ENCODE measurements around the genes PNPLA5 and SHISAL1.

- PRO-cap = no peak
- RAMPAGE, long total RNA, 4 experiments = no peak in any of the 4 experiments
These were observed 22.5 kb upstream of the MPPED1 start for GRCh38 chr22:43389272-43389695.

DNA sequence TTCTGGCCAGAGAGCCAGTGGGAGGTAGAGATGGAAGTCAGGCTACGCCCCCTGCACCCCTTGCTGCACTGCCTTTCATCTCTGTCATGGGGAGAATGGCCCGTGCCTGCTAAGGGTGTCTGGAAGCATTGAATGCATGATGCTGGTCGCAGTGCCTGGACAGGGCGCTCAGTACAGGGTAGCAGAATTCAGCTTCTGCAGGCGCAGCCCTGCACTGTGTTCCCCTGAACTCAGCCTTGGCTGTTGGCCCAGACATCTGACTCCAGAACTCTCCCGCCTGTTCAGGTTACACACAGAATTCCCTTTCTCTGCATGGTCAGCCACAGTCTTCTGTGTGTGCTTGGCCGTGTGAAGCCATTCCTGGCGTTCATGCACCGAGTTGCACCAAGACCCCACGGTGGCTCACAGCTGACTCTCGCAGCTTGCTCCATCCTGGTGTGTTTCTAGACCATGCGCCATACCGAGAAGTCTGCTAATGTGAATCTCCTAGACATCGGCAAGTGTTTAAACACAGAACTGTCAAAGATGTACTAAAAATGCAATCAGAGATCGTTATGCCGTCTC is 55.4 kb downstream of the MPPED1 start:
- PRO-cap = no peak
- RAMPAGE, long total RNA, 4 experiments = no peak in any of the 4 experiments

DNA sequence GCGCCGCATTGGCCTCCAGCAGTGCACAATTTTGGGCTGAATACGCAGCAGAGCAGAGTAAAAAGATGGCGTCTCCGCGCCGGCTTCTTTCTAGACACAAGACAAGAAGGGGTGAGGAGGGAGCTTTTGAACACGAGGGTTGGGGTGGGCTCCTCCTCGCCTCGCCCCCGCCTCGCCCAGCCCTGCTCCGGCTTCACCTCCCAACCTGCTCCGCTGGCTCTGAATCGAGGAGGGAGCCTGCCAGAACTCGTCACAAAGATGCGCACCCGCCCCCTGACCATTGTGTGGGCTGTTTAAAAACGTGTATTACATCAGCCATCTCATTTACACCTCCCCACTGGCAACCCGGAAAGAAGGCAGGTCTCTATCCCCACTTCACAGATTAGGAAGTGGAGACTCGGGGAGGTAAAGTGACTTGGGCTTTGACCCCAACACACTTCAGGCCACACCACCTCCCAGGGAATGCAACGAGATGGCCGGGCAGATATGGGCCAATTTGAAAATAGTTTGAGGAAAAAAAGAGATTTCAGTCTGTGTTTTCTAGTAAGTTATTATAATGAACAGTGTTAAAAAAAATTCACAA is 119.2 kb downstream of the MPPED1 start:
- PRO-cap = no peak
- RAMPAGE, long total RNA, 4 experiments = no peak in any of the 4 experiments

- PRO-cap = no peak
- RAMPAGE, long total RNA, 4 experiments = no peak in any of the 4 experiments
These were observed at the start of gene PNPLA5 for GRCh38 chr22:43891432-43892258. Gene PNPLA5 (minus strand): TSS chr22:43892013.

- PRO-cap = no peak
- RAMPAGE, long total RNA, 4 experiments = no peak in any of the 4 experiments
These were observed 2.9 kb downstream of the PARVB start for GRCh38 chr22:44026538-44027772.

DNA sequence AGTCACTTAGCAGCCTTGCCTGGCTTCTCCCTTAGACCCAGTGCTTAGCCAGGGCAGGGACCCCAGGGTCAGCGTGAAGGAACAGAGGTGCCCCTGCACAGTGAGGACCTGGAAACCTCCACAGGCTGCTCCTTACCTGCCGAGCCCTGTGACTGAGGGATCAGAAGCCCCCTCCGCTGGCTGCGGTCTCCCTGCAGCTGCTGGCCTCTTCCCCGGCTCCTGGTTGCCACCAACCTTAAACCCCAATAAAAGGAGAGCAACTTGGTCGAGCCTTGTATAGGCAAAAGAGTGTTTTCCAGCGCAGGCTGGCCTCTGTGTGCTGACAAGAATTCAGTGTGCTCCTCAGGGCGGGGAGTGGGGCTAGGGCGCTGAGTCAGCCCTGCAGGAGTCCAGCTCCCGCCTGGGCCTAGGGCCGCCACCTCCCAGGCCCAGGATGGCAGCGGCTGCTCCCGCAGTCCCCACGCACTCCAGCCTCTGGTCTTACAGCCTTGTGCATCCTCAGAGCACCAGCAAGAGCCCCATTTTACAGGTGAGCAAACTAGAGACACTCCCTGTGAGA is at the start of gene SHISAL1:
Gene SHISAL1 (minus strand): TSS at position 337 of the 559 bp plus-strand sequence.
- PRO-cap = no peak
- RAMPAGE, long total RNA, 4 experiments = no peak in any of the 4 experiments

GRCh38 chr22:44360615-44361428 is 48.1 kb upstream of the SHISAL1 start:
- PRO-cap = no peak
- RAMPAGE, long total RNA, 4 experiments = no peak in any of the 4 experiments

- PRO-cap = no peak
- RAMPAGE, long total RNA, 4 experiments = no peak in any of the 4 experiments
These were observed 41.0 kb upstream of the PRR5 start for GRCh38 chr22:44660882-44661497.

GRCh38 chr22:44685274-44685910 is 16.6 kb upstream of the PRR5 start:
- PRO-cap = no peak
- RAMPAGE, long total RNA, 4 experiments = no peak in any of the 4 experiments

DNA sequence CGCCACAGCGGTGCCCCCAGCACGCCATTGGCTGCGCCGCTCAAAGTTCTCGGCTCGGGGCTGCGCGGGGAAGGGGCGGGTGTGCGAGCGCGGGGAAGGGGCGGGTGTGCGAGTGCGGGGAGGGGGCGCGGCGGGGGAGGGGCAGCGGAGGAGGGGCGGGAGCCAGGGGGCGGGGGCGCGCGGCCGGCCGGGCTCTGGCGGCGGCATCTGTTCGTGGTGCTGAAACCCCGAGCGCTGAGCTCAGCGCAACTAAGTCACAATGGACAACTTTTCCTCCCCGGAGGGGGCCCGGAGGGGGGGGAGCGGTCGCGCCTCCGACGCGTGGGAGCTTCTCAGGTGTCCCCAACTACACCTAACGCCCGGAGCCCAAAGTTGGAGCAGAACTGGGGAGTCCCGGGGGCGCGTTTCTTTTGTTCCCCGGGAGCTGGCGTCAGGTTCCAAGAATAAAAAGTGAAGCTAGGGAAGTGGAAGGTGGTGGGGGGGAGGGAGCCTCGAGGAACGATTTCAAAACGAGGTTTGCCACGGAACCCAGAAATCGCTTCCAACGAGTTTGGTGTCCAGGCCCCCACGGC is 2.1 kb downstream of the PHF21B start:
- PRO-cap = no peak
- RAMPAGE, long total RNA, 4 experiments = no peak in any of the 4 experiments

GRCh38 chr22:45064482-45064891 is 54.7 kb upstream of the PHF21B start:
- PRO-cap = no peak
- RAMPAGE, long total RNA, 4 experiments = no peak in any of the 4 experiments

DNA sequence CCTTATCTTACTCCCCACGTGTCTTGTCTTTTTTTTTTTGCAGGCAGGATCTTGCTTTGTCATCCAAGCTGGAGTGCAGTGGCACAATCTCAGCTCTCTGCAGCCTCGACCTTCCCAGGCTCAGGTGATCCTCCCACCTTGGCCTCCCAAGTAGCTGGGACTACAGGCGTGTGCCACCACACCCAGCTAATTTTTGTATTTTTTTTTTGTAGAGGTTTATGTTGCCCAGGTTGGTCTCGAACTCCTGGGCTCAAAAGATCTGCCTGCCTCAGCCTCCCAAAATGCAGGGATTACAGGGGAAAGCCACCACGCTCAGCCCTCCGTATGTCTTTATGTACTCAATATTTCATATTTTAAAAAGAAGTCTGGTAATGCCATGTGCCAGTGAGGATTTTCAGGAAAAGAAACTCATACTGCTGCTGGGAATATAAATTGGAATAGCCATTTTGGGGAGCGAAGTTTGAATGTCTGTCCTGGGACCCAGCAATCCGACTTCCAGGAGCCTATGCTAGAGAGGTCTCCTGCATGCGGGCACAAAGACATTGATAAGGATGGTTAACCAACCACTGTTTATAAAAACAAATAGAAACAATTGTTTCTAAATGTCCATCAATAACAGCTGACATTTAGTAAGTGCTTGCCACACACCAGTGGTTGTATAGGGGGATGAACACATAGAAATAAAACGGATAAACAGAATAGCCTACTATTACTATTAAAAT is 23.3 kb upstream of the NUP50 start:
- PRO-cap = no peak
- RAMPAGE, long total RNA, 4 experiments = no peak in any of the 4 experiments

DNA sequence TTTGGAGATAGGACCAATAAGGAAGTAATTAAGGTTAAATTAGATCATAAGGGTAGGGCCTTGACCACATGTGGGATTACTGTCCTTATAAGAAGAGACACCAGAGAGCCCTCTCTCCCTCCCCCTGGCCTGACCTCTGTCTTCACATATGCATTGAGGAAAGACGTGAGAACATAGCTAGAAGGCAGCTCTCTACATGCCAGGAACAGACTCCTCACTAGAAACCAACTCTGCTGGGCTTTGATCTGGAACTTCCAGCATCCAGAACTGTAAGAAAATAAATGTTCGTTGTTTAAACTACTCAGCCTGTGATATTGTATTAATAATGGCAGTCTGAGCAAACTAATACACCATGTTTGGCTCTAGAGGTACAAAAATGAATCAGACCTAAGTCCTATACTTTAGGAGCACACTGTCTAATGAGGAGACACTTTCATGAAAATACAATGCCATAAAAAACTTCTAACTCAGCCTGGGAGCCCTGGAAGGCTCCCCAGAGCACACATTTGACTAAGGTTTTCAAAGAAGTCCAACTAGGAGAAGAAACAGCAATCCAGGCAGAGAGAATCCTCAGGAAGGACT is 13.4 kb upstream of the NUP50 start:
- PRO-cap = no peak
- RAMPAGE, long total RNA, 4 experiments = no peak in any of the 4 experiments

GRCh38 chr22:45334541-45335163 is 24.9 kb downstream of the FAM118A start:
- PRO-cap = no peak
- RAMPAGE, long total RNA, 4 experiments = no peak in any of the 4 experiments

DNA sequence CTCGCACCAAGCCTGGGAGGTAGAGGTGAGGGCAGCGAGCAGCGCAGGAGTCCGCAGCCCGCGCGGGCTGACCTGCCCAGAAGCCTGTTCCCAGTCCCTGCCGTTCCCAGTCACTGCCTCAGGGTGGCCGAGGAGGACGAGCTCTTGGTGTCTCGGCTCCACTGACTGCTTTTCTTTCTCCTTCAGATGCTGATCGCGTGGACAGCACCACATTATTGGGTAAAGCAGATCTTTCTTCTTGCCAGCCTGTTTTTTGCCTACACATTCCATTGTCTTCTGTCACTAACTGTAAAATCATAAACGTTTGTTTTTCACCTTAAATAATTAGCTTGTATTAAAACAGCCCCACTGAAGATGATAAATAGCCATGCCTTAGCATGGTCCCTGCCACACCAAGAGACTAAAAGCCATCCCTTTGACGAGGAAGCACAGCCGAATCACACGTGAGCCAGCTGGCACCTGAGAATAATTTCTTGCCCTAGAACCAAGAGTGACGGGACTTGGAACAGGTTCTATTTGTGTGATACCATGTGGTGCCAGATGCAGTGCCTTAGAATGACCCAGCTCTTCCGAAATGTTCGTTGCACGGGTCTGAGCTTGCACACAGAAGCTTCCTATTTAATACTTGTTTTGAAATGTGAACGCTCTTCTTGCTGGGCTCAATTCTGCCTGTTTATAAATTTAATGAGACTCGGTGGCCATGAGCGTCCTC is 25.6 kb downstream of the FAM118A start:
- PRO-cap = no peak
- RAMPAGE, long total RNA, 4 experiments = no peak in any of the 4 experiments

DNA sequence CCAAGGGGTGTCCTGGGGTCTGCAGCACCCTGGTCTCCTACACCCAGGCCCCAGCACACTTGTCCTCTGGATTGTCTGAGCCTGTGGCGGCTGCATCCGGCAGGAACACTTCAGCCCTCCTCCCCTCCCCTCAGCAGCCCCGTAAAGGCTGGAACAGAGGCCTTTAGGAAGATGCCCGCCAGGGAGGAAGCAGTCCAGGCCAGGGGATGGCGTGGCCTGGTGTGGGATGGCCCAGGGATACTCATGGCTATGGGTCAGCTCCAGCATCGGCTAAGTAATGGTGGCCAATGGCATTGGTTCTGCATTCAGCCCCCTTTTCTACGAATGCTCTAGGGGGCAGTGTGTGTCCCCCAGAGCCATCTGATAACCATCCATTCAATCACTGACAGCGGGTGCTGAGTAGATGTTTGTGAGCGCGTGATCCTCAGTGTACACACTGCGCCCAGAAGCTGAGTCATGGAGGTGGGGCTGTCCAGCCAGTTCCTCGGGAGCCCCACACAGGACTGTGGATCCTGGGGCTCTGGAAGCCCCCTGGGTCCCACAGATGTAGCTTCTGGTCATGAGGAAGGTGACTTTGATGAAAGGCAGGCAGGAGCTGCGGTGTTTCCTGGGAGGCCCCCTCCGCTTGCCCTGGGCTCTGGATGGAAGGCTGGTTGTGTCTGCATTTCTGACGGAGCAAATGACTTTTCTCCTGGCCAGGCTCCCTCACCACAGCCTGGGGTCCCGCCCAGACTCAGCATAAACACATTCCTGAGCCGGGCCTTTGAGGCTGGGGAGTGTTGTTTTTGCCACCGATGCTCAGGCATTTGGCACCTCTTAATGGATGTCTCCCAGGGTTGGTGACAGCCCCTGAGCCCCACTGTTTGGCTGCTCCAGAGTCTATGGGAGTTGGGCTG is 46.5 kb downstream of the FBLN1 start:
- PRO-cap = no peak
- RAMPAGE, long total RNA, 4 experiments = no peak in any of the 4 experiments

- PRO-cap = no peak
- RAMPAGE, long total RNA, 4 experiments = no peak in any of the 4 experiments
These were observed 51.4 kb downstream of the FBLN1 start for GRCh38 chr22:45554063-45554511.

DNA sequence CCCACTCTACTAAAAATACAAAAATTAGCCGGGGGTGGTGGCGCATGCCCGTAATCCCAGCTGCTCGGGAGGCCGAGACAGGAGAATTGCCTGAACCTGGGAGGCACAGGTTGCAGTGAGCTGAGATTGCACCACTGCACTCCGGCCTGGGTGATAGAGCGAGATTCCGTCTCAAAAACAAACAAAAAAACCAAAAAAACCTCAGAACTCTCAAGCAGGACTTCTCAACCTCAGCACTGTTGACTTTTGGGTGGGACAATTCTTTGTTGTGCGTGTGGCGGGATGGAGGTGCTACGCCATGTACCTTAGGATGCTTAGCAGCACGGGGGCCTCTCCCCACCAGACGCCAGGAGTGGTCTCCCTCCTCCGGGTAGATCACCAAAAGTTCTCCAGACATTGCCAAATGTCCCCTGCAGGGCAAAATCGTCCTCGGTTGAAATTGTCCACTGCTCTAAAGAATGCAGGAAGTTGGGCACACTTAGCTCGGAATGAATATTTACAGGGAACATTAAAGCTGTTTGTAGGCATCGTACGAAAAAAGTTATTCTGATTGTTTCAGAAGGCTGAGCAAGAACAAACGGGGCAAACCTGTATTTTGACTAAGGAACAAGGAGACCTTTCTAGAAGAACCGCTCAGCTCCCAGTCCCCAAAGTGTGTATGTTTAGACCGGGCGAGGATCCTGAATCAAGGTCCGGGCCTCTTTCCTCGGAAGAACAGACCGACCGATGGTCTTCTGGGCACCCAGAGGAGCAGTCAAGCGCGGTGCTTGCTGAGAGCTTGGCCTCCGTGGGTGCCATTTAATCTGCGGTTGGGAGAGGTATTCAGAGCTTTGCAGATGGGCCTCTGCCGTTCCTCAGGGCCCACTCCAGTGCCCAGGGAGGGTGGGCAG is 26.8 kb upstream of the ATXN10 start:
- PRO-cap = no peak
- RAMPAGE, long total RNA, 4 experiments = no peak in any of the 4 experiments

DNA sequence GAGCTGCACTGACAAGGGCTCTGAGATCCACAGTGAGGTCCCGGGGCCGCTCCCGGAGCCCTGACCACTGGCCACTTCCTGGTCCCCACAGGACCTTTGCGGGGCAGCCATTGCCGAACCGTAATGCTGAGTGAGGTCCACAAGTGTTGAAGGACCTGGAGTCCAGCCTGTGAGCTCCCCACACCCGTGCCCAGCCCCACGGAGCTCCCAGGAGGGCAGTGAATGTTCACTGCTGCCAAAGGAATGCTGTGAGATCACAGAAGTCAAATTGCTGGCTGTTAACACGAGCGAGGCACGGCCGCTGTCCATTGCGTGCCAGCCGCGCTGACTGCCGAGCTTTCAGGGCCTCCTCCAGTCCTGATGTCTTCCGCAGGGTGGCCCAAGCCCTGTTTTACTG is 70.9 kb downstream of the WNT7B start:
- PRO-cap = no peak
- RAMPAGE, long total RNA, 4 experiments = no peak in any of the 4 experiments

- PRO-cap = no peak
- RAMPAGE, long total RNA, 4 experiments = no peak in any of the 4 experiments
These were observed 19.7 kb upstream of the WNT7B start for GRCh38 chr22:45996502-45997238.

All from omental fat pad (tissue), 4 donors.